Metastatic Lung Carcinoma in the Adrenal Gland (tissue), 1 donor: ENCODE data around the gene CDH20.

GRCh38 chr18:59623621-59623933 lies 73.6 kb downstream of the CCBE1 start:
- PRO-cap = no peak

DNA sequence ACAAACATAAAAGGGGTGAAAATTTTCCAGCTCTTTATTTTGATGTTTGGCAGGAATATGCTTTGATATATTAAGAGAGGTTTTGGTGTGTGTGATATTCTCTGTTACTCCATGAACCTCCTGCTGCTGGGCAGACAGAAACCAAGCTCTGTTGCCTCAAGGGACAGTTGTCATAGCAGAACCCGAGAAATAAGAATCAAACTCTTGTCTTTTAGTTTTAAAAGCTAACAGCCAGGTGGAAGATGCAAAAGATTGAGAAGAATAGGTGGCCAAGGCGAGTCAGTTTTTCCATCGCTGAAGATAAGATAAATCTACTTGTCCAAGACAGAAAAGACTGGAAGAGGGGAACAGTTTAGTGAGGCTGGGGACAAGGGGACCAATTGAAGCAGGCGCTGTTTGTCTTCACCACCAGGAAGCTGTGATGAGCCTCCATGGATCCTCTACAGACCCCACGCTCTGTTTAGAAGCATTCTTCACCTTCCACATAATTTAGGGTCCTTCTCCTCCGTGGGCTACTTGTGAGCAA lies 23.8 kb downstream of the PMAIP1 start:
- PRO-cap = no peak

DNA sequence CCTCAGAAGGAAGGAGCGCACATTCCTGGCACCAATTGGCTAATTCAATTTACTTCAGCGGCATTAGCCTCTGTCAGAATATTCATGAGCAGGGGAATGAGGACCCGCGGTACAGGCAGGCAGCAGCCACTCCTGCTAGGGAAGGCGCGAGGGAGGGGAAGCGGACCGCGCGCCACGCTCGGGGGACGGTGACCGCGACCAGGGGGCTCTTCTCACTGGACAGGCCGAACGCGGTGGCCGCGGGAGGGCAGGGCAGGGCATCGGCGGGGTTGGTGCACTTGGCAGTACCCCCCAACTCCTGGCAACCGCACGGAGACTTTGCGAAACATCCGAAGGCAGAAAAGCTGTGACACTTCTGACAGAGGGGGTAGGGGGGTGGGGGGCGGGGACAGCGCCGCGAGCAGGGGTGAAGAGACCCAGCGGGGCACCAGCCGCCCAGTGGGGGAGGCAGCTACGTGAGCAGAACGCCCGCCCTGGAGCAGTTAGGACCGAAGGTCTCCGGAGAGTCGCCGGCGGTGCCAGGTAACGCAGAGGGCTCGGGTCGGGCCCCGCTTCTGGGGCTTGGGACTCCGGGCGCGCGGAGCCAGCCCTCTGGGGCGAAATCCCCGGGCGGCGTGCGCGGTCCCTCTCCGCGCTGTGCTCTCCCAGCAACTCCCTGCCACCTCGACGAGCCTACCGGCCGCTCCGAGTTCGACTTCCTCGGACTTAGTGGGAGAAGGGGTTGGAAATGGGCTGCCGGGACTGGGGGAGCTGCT lies at the start of gene CDH20:
CDH20 (plus strand) TSS at position 125 of the 755 bp plus-strand sequence.
- PRO-cap = no peak

DNA sequence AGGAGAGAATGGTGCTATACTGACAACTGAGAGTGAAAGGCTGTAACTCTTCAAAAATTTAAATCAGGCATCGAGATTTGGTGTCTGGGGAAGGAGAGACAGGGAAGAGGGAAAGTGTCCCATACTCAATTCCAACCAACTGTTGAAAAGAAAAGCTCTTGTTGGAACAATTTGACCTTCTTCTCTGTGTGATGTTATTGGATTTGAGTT lies 126.5 kb downstream of the CDH20 start:
- PRO-cap = no peak

DNA sequence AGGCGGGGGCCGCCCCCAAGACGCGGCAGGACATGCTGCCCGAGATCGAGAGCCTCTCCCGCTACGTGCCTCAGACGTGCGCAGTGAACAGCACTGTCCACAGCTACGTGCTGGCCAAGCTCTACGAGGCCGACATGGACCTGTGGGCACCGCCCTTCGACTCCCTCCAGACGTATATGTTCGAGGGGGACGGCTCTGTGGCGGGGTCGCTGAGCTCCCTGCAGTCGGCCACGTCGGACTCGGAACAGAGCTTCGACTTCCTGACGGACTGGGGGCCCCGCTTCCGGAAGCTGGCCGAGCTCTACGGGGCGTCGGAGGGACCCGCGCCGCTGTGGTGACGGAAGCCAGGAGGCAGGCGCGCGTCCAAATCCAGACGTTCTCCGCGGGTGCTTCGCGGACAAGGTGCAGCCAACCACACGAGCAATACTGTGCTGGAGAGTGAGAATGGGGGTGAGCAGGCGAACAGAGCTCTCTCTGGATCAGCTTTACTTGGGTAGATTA lies 221.2 kb downstream of the CDH20 start:
- PRO-cap = no peak

- PRO-cap = no peak
Observed at GRCh38 chr18:61652153-61652500, 240.7 kb downstream of the RNF152 start.

DNA sequence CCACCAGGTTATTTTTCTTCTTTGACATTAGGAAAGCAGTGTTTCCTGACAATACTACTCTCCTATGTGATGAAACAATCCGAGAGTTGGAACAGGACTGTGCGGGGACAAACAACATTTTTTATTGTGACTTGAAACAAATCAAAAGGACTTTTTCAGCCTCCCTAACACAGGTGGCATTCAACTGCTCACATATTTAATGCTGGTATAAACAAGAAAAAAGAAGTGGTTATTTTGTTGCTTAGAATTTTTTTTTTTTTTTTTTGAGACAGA lies 237.1 kb downstream of the RNF152 start:
- PRO-cap = no peak

GRCh38 chr18:61735418-61735779 lies 157.4 kb downstream of the RNF152 start:
- PRO-cap = no peak

DNA sequence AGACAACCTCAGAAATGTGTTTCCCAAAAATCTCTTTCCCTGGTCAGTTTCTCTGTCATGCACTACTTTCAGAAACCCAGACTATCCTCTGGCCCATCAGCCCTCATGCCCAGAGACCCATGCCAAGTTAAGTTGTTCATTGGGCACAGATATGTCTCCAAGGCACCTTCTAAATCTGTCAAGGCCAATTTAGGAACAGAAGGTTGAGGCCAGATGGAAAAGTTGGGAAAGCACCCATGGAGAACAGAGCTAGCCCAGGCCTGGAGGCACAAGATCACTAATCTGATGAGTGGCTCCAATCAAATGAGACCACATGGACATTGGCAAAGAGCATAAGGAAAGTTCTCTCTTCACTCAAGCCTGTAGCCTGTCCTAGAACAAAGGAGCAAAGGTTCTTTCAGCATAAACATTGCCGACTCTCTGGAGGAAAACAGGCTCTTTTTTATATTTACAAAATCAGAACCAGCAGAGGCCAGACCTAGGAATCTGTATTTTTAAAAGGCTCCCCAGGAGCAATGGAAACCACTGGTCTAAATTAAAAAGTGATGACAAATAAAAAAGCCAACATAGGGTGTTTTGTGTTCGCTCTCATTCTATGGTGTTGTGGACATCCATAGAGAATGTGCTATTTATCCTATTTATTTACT lies 154.7 kb downstream of the RNF152 start:
- PRO-cap = no peak

- PRO-cap = no peak
Observed at GRCh38 chr18:62327787-62328487, 2.8 kb downstream of the TNFRSF11A start.

- PRO-cap = no peak
Observed at GRCh38 chr18:62420048-62420484, 95.0 kb downstream of the TNFRSF11A start.

DNA sequence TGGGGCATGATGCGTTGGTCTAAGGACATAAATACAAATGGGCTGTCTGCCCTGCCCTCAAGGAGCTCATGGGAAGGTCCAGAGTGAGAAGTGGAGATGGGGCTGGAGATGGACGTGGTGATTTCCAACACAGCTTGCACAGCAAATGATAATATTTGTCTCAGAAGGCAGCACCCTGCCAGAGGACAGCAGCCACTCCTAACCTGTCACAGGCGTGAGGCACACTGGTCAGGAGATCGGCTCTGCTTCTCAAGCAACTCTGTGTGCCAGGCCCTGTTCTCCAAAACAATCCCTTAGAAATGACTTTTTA lies 25.5 kb upstream of the ZCCHC2 start:
- PRO-cap = no peak

DNA sequence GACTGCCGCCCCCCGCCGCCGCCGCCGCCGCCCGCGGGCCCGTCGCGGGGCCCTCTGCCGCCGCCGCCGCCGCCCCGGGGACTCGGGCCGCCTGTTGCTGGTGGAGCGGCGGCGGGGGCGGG lies 578 bp downstream of the ZCCHC2 start:
- PRO-cap = no peak

GRCh38 chr18:62538939-62540140 lies 16.5 kb downstream of the ZCCHC2 start:
- PRO-cap = no peak

DNA sequence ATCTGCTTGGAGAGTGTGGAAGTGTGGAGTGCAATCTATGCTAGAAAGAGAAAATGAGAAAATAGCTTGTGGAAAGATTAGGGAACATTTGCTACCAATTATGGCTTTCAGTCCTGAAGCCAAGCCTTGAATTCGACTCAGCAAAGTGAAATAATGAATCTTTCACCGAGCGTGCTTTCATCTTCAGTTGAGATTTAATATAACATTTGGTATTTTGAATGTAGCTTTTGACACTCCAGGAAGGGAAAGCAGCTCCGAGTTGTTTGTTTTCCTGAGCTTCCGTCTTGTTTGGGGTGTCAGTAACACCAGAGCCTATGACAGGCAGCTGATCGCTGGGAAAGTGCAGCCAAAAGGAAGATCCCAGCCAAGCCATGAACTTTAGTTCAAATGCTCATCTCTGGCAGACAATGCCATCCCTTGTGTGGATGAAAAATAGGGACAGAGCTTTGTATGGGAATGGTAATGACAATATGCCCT lies 25.1 kb upstream of the PHLPP1 start:
- PRO-cap = no peak

DNA sequence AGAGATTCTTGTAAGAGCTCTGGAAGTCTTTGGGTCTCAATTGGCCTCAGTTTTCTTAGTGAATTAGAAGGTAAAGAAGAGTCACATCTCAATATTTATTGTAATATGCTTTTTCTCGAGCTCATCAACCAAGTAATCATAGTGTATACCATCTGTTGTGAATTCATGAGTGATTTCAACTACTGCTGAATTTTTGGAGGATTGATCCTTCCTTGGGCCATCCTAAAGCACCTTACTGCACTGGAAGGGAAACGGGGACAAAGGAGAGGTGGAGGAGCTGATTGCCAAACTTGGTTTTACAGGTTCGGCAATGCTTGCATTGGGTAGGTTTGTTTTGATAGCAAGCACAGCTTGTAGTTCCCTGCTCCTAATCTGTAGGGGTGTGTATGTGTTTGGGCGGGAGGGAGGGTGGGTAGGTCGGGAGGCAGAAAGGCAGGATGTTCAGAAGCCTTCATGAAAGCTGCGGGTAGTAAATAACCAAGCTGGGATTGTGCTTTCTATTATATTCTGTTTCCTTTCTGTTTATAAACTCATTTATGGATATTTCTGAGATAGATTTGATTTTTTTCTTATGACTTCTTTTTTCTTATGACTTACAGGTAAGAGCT lies 24.5 kb downstream of the PHLPP1 start:
- PRO-cap = no peak

DNA sequence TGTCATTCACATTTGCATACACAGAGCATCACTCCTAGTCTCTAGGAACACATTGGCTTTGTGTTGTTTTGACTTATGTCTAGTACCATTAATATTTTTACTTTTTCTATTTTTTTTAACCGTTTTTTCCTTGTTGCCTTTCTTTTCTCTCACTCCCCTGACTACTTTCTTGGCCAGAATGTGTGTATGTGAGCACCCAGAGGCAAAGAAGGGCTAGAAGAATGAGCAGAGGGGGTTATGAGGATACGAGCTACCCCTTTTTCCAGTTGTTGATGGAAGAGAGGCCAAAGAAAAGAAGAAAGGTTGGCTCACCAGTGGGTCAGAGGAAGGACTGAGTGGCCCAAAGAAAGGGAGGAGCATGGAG lies 86.5 kb downstream of the PHLPP1 start:
- PRO-cap = no peak

- PRO-cap = no peak
Observed at GRCh38 chr18:62877331-62877968, 162.1 kb downstream of the PHLPP1 start.

- PRO-cap = no peak
Observed at GRCh38 chr18:62978264-62979361, 263.3 kb downstream of the PHLPP1 start.

GRCh38 chr18:63100085-63100841 lies 219.3 kb downstream of the BCL2 start:
- PRO-cap = no peak